SJCRH30 (cell line): ENCODE data around the gene SMPD2.

DNA sequence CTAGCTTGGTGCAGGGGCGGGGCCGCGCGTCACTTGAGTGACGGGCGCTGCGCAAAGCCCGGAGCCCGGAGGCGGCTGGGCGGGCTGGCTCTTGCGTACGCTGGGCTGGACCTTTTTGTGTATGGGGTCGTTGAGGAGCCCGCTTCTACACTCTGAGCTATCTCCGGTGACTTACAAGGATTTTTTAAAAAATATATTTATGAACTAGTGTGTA is 2.2 kb upstream of the FOXO3 start:
- RAMPAGE, long total RNA, result no peak

- RAMPAGE, long total RNA, result no peak
These were observed 1.6 kb downstream of the FOXO3 start for GRCh38 chr6:108562032-108563000.

GRCh38 chr6:108563001-108563571 is 2.4 kb downstream of the FOXO3 start:
- RAMPAGE, long total RNA, result no peak

DNA sequence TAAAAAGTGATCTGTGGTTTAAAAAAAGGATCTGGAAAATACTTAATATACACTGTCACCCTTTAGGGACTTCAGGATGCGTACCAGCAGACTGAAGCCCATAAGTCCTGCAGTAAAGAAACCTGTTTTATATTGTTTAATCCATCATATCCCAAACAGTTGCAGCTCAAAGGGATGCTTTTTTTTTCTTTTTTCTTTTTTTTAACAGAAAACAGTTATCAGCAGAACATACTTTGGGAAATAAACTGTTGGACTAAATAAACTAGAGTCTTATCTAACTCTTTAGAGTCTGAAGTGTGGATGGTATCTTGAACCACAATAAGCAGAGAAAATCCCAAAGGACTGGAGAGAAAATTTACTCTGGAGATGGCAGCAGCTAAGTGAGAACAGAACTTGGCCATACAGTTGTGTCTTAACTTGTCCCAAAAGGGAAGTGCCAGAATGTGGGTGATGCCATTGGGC is 36.0 kb downstream of the FOXO3 start:
- RAMPAGE, long total RNA, result no peak

- RAMPAGE, long total RNA, result no peak
These were observed 44.8 kb downstream of the FOXO3 start for GRCh38 chr6:108605402-108605969.

GRCh38 chr6:108606036-108606259 is 45.2 kb downstream of the FOXO3 start:
- RAMPAGE, long total RNA, result no peak

GRCh38 chr6:108617344-108617989 is 56.8 kb downstream of the FOXO3 start:
- RAMPAGE, long total RNA, result no peak

GRCh38 chr6:108620820-108621694 is 60.3 kb downstream of the FOXO3 start:
- RAMPAGE, long total RNA, result no peak

- RAMPAGE, long total RNA, result no peak
These were observed 62.0 kb downstream of the FOXO3 start for GRCh38 chr6:108622341-108623443.

GRCh38 chr6:108654489-108654834 is 93.7 kb downstream of the FOXO3 start:
- RAMPAGE, long total RNA, result no peak

DNA sequence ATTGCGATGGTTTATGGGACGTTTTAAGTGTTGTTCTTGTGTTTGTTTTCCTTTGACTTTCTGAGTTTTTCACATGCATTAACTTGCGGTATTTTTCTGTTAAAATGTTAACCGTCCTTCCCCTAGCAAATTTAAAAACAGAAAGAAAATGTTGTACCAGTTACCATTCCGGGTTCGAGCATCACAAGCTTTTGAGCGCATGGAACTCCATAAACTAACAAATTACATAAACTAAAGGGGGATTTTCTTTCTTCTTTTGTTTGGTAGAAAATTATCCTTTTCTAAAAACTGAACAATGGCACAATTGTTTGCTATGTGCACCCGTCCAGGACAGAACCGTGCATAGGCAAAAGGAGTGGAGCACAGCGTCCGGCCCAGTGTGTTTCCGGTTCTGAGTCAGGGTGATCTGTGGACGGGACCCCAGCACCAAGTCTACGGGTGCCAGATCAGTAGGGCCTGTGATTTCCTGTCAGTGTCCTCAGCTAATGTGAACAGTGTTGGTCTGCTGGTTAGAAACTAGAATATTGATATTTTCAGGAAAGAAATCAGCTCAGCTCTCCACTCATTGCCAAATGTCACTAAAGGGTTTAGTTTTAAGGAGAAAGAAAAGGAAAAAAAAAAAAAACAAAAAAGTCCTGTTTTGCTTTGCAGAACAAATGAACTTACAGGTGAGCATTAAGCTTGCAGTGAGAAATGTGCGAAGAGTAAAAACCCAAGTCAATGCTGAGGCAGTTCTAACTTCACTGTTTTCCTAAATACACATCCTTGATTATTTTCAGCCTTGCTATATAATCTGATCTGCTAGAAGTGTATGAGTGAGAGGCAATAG is 119.6 kb downstream of the FOXO3 start:
- RAMPAGE, long total RNA, result no peak

DNA sequence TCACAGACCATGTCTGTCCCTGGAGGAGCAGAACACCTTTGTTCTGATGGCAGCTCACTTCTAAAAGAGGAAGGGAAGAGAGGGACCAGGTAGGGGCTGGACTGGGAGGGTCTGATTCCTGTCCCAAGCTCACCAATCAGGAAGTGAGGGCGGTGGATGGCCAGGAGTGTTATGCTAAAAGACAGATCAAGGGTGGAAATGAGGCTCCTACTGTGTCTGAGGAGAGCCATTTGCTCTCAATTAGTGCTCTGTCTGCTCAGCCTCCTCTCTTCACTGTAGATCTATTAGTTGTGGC is 72.5 kb downstream of the ARMC2 start:
- RAMPAGE, long total RNA, result no peak

- RAMPAGE, long total RNA, result no peak
These were observed 71.4 kb downstream of the SESN1 start for GRCh38 chr6:109023034-109023954.

DNA sequence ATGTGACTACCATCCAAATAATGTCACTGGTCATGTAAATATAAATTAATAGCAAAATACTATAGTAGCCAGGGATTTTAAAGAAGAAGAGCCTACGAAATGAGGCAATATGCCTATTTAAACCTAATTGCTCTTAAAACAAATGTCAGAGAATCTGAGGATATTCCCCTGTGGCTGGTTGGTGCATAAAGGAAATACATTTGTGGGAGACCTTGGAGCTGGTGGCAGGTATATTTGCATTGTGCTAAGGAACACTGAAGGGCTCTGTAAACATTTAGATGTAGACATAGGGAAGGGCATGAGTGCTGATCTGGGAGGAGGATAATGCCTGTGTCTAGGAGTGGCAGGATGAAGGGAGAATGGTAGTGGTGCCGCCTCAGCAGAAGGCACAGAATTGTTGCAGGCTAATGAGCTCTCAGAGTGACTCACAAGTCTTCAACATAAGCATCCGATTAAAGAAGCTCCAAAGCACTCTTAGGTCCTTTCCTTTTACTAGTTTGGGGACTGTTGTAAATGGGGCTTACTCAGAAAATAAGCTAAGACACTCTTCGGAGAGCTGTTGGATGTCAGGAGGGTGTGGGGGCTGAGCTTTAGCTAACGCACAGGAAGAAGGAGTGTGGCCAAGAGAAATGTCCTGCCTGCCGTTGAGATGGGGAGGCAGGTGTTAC is 85.8 kb downstream of the CD164 start:
- RAMPAGE, long total RNA, result no peak

- RAMPAGE, long total RNA, result no peak
These were observed 46.0 kb downstream of the CD164 start for GRCh38 chr6:109336161-109336755.

GRCh38 chr6:109374332-109375246 is 7.7 kb downstream of the CD164 start:
- RAMPAGE, long total RNA, result no peak

- RAMPAGE, long total RNA, result no peak
These were observed at the start of gene SMPD2 for GRCh38 chr6:109440275-109441214. Gene SMPD2, plus strand, starts transcription at chr6:109440724.

DNA sequence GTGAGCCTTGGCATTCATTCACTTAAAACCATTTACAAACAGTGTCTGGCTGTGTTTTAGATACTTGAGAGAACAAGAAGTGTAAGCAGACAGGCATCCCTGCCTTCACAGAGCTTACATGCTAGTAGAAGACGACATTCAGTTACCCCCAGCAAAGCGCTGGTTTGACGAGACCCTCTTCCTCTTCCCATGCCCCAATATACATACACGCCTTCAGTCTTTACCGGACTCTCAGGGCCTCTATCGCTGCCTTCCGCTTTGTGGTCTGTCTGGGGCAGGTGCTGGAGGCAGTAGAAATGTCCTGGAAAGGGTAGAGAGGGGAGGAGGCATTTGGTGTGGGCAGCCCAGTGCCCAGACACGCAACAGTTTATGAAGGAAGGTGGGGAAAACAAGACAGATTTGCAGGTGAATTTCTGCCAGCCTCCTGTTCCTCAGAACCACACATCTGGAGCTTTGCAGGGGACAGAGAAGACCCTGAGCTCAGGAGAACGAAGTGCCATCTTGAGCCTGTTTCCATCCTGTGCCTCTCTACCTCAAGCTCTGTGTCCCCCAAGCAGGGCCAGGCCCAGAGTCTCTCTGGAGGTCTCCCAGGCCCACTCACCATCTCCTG is 6.1 kb downstream of the SMPD2 start:
- RAMPAGE, long total RNA, result no peak

- RAMPAGE, long total RNA, result no peak
These were observed 1.4 kb upstream of the MICAL1 start for GRCh38 chr6:109456562-109457798.

GRCh38 chr6:109491223-109491954 is 8.4 kb upstream of the ZBTB24 start:
- RAMPAGE, long total RNA, result no peak